Peripheral blood mononuclear cell (primary cell): ENCODE results near the gene ACE2.

GRCh38 chrX:11241726-11242341, 51.4 kb upstream of the AMELX start:
- PRO-cap, 8 experiments: no peak in any of the 8 experiments

GRCh38 chrX:11296573-11297169, 3.5 kb downstream of the AMELX start:
- PRO-cap, 8 experiments: no peak in any of the 8 experiments

DNA sequence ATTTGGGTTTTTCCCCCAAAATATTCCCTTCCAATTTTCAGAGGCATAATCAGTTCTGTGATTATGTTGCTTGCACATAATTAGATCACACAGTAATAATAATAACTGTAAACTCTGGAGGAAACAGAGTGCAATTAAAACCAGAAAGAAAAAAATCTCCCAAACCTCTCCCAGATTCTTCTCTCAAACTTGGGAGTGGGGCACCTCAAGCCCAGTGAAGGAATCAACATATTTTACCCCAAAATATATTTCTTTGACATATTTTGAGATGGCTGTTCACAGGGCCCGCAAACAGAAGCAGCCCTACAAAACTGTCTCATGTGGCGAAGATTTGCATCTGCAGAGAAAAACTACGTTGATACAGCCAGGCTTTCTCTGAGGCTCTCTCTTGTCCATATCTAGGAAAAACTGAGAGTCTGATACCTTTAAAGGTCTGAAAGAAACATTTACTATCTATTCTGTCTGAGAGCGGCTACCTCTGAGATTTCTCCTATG, 23.4 kb upstream of the TMSB4X start:
- PRO-cap, 8 experiments: no peak in any of the 8 experiments

- PRO-cap, 8 experiments: peak in 8 of 8 experiments; most common plus-strand start chrX:12973698 (in 8); most common minus-strand start chrX:12973565 (in 7)
Measured at GRCh38 chrX:12972905-12973971, 1.7 kb upstream of the TMSB4X start.

DNA sequence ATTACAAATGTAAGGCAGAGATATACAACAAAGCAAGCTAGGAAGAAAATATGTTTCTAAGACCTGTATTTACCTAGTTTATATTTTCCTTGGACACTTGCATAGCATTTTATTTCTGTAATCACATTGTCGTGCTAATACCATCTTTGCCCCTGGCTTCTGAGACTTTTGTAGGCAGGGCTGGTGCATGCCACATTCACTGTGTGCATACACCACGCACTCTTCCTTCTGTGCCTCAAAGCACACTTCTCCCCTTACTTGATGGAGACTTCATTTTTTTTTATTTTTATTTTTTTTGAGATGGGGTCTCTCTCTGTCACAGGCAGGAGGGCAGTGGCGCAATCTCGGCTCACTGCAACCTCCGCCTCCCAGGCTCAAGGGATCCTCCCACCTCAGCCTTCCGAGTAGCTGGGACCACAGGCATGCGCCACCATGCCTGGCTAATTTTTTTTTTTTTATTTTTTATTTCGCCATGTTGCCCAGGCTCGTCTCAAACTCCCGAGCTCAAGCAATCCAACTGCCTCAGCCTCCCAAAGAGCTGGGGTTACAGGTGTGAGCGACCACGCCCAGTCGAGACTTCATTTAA, 5.1 kb downstream of the TMSB4X start:
- PRO-cap, 8 experiments: peak in 1 of 8 experiments; most common minus-strand start position 232 of the sequence (in 1)

GRCh38 chrX:12986420-12986946, 11.6 kb downstream of the TMSB4X start:
- PRO-cap, 8 experiments: no peak in any of the 8 experiments

DNA sequence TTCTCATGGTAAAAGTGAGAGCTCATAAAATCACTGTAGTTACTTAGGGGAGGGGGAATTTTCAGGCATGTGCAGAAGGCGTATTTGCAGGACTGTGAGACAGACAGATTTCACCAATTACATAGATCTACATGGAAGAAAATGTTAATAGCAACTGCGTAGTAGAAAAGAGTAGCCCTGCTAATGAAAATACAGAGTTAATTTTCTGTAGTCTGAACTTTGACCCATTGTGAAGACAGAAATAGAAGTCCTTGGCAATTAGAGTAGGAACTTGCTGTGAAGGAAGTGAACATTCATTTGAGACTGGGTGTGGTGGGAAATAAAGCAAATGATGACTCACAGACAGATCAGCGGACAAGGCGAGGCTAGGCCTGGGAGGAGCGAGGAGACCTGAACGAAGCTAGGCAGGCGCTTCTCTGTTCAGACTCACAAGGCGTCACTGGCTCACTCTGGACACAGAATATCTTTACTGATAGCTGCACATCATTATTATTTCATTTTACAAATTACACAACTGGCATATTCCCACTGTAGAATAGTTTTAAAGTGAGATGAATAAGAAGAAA, 57.2 kb upstream of the FAM9C start:
- PRO-cap, 8 experiments: peak in 4 of 8 experiments; most common plus-strand start position 411 of the sequence (in 2)

GRCh38 chrX:13290906-13291629, 28.8 kb downstream of the ATXN3L start:
- PRO-cap, 8 experiments: no peak in any of the 8 experiments

GRCh38 chrX:13303128-13303754, 16.6 kb downstream of the ATXN3L start:
- PRO-cap, 8 experiments: no peak in any of the 8 experiments

DNA sequence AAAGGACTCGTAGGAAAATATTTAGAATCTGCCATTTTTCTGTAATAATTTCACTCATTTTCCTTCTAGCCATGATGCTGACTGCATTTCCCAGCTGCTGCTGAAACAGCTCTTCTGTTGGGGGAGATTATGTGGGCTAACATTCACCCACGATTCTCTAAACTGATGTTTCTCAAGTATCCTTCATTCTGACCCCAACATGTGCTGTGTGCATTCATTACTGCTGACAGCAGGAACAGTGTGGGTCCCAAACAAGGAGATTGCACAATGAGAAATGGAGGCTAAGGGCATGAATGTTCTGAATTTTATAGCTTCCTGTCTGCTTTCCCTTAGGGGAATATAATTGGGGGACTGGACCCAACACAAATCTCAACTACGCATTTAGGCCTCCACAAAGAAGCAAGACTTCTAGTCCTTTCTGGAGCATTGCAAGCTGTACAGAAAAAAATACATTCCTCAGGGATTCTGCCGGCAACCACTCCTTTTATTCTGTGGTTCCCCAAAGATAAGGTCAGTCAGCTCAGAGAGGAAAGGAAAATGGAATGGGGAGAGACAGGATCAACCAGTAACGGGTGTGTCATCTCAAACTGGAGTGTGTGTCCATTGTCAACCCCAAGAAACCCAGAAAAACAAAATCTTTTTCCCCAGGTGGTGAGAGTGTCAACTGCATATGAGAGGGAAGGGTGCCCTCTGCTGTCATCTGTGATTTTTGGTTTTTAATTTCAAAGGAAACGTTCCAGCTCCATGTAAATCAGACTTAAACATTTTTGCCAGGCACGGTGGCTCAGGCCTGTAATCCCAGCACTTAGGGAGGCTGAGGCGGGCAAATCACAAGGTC, 81.5 kb upstream of the EGFL6 start:
- PRO-cap, 8 experiments: no peak in any of the 8 experiments

GRCh38 chrX:13516863-13517175, 52.6 kb upstream of the EGFL6 start:
- PRO-cap, 8 experiments: no peak in any of the 8 experiments

GRCh38 chrX:13652299-13652711, 636 bp upstream of the TCEANC start:
- PRO-cap, 8 experiments: no peak in any of the 8 experiments

- PRO-cap, 8 experiments: no peak in any of the 8 experiments
Measured at GRCh38 chrX:13699275-13699929, 10.5 kb downstream of the RAB9A start.

GRCh38 chrX:13762041-13762541, 27.5 kb downstream of the OFD1 start:
- PRO-cap, 8 experiments: no peak in any of the 8 experiments

- PRO-cap, 8 experiments: no peak in any of the 8 experiments
Measured at GRCh38 chrX:13764724-13765290, 30.3 kb downstream of the OFD1 start.

DNA sequence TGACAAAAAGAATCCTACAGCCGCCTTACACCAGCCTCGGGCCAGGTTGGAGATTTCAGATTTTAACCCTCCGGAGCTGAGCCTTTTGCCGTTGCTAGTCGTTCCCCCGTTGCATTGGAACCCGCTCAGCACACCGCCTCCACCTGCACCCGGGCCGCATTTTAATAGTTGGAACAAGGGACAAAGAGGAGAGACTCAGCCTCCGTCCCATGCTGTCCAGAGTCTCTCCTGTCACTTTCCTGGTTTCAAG, 92.0 kb downstream of the GEMIN8 start:
- PRO-cap, 8 experiments: no peak in any of the 8 experiments

DNA sequence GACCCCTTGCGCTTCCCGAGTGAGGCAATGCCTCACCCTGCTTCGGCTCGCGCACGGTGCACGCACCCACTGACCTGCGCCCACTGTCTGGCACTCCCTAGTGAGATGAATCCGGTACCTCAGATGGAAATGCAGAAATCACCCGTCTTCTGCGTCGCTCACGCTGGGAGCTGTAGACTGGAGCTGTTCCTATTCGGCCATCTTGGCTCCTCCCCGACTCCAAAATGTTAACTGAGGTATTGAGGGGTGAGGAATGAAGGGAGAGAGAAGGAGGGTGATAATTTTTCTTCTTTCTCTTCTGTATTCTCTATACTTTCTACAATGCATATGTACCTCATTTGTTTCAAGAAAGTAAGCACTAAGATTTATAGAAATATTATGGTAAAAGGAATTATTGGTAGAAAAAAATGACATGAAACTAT, 80.1 kb upstream of the GEMIN8 start:
- PRO-cap, 8 experiments: no peak in any of the 8 experiments

- PRO-cap, 8 experiments: peak in 8 of 8 experiments; most common plus-strand start chrX:15335723 (in 5)
Measured at GRCh38 chrX:15335631-15335962, 274 bp upstream of the PIGA start.

- PRO-cap, 8 experiments: no peak in any of the 8 experiments
Measured at GRCh38 chrX:15337136-15337492, 1.8 kb upstream of the PIGA start.

DNA sequence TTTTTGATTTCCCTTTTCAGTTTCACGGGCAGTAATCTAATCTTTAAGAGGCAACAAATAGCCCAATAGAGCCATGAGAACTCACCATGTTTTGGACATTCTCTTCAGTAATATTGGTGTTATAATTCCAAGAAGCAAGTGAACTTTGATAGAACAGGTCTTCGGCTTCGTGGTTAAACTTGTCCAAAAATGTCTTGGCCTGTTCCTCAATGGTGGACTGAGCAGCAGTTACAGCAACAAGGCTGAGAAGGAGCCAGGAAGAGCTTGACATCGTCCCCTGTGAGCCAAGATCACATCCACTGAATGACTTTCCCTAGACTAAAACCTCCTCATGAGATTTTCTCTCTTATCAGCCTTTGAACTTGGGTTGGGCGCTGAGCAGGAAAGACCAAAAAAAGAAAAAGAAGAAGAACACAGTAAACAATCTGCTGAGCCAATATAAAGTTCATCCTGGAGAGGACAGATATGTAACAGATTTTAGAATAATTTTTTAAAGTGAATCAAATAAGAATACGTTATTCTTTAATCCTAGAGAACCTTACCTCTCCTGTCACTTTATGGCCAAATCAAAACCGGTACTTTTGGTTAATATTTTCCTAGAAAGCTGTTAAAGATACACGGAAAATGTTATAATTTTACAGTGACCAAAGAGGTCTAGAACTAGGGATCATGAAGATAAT, at the start of gene ACE2:
Gene ACE2, minus strand, starts transcription at position 320 of the 680 bp plus-strand sequence.
- PRO-cap, 8 experiments: no peak in any of the 8 experiments